Kidney epithelial cell (primary cell): ENCODE measurements around a stretch of chr22.

DNA sequence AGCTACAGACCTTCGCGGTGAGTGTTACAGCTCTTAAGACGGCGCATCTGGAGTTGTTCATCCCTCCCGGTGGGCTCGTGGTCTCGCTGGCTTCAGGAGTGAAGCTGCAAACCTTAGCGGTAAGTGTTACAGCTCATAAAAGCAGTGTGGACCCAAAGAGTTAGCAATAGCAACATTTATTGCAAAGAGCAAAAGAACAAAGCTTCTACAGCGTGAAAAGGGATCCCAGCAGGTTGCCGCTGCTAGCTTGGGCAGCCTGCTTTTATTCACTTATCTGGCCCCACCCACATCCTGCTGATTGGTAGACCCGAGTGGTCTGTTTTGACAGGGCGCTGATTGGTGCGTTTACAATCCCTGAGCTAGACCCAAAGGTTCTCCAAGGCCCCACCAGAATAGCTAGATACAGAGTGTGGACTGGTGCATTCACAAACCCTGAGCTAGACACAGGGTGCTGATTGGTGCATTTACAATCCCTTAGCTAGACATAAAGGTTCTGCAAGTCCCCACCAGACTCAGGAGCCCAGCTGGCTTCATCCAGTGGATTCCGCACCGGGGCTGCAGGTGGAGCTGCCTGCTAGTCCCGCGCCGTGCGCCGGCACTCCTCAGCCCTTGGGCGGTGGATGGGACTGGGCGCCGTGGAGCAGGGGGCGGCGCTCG lies 725.4 kb downstream of the TBC1D22A start:
- RAMPAGE, long total RNA, result no peak
- RRBS, result no CpG with 5 or more reads among the region's 26 CpGs

DNA sequence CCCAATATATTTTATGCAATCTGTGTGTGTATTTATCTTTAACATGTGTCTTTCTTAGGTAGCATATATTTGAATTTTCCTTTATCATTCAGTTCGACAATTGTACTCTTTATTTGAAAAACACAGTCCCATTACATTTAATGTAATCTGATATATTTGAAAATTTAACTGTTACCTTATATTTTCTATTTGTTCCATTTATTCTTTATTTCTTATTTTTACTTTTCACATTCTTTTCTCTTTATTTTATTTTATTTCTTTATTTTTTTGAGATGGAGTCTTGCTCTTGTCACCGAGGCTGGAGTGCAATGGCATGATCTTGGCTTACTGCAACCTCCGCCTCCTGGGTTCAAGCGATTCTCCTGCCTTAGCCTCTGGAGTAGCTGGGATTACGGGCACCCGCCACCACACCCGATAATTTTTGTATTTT lies 785.6 kb upstream of the TAFA5 start:
- RAMPAGE, long total RNA, result no peak
- RRBS, result no CpG with 5 or more reads among the region's 7 CpGs

DNA sequence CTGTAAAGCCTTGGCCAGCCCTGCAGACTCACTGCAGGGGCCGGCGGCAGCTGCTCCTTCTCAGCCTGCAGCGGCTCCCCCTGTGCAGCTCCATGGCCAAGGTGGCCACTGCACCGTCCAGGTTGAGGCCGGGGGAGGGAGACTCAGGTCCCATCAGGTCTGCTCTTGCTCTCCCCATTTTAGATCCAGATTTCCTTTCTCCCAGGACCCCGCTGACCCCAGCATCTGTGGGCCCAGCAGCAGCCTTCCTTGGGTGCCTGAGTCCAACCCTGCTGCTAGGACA lies 122.7 kb upstream of the TAFA5 start:
- RAMPAGE, long total RNA, result no peak
- RRBS, result no CpG with 5 or more reads among the region's 6 CpGs

DNA sequence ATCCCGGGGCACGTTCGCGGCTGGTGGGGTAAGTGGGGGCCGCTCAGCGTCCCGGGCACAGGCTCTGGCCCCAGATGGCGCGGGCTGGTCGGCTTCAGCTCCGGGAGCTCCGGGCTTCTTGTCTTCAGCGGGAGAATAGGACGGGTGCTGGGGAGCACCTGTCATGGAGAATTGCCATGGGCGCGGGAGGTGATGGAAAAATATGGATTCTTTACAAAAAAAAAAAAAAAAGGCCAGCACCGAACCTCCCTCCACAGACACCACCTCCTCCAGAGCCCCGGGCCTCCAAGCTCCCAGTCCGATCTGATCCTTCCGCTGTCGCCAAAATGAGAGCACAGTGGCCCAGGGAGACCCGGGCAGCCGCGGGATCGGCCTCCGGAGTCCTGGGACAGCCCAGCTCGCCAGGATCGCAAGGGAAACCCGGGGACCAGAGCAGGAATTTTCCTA lies 1.2 kb downstream of the TAFA5 start:
- RAMPAGE, long total RNA, result no peak
- RRBS, result 2% methylated on average over 19 of the region's 29 CpGs

DNA sequence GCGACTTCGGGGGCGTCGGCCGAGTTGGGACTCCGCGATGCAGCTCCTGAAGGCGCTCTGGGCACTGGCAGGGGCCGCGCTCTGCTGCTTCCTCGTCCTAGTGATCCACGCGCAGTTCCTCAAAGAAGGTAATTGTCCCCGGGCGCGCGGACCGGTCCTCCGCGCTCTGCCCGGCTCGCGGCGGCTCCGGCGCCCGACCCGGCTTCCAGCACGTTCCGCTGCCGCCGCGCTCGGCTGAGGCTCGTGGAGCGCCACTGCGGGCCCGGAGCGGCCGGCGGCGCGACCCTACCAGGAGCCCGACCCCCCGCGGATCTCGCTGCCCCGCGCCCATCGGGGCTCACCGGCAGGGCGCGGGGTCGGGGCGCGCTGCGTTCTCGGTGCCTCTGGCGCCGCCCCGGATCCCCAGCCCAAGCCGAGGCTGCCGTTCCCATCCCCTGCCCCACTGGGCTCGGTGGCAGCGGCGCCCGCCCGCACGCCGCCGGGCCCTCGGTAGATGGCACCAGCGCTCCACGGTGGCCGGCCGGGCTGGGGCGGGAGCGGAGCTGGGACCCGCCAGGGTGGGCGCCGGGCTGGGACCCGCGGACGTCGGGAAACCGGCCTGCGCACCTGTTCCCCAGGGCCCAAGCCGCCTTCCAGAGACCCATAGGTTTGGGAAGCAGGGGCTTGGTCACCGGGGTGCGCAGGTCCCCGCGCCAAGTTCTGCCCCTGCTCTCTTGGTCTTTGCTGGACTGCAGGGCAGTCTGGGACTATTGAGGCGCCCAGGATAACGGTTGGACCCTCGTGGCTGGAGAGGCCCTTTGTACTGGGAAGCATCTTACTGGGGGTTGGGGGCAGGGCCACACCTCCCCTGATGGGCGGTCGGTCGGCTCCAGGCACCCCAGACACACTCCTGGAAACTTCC lies 87.3 kb downstream of the TAFA5 start:
- RAMPAGE, long total RNA, result no peak
- RRBS, result 1% methylated on average over 56 of the region's 98 CpGs

DNA sequence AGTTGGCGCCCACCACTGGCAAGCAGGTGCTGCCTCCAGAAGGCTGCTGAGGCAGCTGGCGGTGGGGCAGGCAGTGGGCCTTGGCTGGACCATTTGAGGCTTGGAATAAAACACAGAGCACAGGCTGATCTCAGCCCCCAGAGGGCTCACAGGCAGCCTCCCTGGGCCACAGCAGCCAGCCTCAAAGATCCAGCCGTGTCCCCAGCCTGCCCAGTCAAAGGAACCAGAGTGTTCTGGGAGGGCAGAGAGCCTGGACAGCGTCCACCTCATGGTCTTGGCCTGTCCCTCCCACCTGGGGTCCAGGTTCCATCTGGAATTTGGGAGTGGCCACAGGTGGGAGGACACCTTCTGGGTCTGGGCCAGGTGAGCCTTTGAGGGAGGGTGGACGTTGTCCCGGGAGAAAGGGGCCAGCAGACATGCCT lies 186.6 kb downstream of the TAFA5 start:
- RAMPAGE, long total RNA, result no peak
- RRBS, result no CpG with 5 or more reads among the region's 6 CpGs

- RAMPAGE, long total RNA, result no peak
- RRBS, result no CpG with 5 or more reads among the region's 21 CpGs
Observed at GRCh38 chr22:49017331-49018088, 528.2 kb downstream of the TAFA5 start.

- RAMPAGE, long total RNA, result no peak
- RRBS, result no CpG with 5 or more reads among the region's 16 CpGs
Observed at GRCh38 chr22:49119573-49120124, 630.3 kb downstream of the TAFA5 start.

DNA sequence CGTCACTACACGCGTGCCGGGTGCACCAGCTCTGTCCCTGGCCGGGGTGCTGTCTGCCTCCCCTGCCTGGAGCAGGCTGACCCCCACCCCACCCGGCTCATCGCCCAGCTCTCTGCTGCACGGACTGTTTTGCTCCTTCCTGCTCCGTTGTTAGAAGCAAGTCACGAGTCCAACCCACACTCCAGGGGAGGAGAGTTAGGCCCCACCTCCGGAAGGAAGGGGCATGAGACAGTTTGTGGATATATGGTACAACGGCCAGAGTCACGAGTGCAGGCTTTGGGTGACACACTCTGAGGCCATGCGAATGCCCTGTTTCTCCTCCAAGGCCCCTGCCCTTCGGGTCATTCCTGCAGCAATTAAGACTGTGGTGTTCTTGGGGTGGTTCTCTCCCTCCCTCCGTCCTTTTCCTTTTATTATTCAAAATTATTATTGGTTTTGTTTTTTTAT lies 364.8 kb downstream of the BRD1 start:
- RAMPAGE, long total RNA, result no peak
- RRBS, result 82% methylated on average over 6 of the region's 16 CpGs

GRCh38 chr22:49605472-49605719 lies 222.3 kb downstream of the BRD1 start:
- RAMPAGE, long total RNA, result no peak

- RAMPAGE, long total RNA, result no peak
- RRBS, result no CpG with 5 or more reads among the region's 10 CpGs
Observed at GRCh38 chr22:49761232-49761742, 66.4 kb downstream of the BRD1 start.

DNA sequence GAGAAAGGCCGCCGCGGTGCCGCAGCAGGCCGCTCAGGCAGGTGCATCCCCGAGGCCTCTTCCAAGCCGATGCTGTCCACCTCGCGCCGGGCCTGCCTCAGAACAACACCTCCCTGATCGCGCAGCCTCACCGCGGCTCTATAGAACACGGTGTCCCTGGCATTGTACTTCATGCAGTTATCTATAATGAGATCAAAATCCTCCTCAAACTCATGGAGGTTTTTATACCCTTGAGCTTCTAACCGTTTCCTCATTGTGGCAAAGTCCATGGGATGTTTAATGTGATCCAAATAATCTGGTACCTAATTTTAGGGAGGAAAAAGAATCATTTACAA lies 29.9 kb downstream of the BRD1 start:
- RAMPAGE, long total RNA, result no peak
- RRBS, result no CpG with 5 or more reads among the region's 16 CpGs

- RAMPAGE, long total RNA, result no peak
- RRBS, result 2% methylated on average over 5 of the region's 17 CpGs
Observed at GRCh38 chr22:49825961-49826369, 1.7 kb downstream of the BRD1 start.

- RAMPAGE, long total RNA, result no peak
- RRBS, result 11% methylated on average over 7 of the region's 26 CpGs
Observed at GRCh38 chr22:49828024-49828702, 490 bp upstream of the BRD1 start.

DNA sequence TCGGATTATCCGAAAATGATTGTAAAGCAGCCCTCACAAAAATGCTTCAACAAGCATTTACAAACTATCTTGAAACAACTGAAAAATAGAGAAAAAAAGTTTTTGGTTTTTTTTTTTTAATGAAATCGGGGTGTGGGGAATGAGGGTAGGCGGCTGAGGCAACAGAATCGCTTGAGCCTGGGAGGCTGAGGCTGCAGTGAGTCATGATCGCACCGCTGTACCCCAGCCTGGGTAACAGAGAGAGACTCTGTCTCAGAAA lies 11.6 kb upstream of the BRD1 start:
- RAMPAGE, long total RNA, result no peak
- RRBS, result no CpG with 5 or more reads among the region's 7 CpGs

DNA sequence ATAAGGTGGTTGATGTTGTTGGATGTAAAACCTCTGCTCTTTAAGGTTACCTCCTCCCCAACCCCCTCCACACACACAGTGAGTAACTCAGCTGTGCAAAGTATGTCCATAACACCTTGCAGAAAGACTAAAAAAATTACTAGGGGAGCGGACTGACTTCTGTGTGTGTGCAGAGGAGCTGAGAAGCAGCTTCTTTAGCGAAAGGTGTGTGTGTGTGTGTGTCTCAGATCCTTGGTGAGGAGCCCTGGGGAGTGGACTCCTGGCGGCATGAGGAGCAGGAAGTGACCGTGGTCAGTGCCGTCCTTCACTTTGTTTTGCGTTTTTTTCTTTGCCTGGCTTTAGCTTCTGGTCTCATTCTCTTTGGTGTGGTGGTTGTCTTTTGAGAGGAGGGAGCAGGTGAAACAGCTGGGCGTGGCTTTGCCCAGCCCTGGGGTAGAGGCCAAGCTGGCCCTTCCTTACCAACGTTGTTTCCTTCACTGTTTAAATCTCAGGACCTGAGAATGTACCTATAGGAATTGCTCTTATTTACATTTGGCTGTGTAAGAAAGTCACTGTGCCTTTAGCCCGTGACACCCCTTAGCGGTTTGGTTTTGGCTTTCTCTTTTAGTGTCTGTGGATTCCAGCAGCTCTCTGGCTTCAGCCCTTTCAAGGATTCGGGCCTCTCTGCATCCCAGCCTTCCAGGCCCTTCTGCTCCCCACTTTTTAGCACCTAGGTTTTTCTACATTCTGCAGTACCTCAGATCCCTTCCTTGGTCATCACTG lies 1.9 kb downstream of the ZBED4 start:
- RAMPAGE, long total RNA, result no peak
- RRBS, result no CpG with 5 or more reads among the region's 11 CpGs

DNA sequence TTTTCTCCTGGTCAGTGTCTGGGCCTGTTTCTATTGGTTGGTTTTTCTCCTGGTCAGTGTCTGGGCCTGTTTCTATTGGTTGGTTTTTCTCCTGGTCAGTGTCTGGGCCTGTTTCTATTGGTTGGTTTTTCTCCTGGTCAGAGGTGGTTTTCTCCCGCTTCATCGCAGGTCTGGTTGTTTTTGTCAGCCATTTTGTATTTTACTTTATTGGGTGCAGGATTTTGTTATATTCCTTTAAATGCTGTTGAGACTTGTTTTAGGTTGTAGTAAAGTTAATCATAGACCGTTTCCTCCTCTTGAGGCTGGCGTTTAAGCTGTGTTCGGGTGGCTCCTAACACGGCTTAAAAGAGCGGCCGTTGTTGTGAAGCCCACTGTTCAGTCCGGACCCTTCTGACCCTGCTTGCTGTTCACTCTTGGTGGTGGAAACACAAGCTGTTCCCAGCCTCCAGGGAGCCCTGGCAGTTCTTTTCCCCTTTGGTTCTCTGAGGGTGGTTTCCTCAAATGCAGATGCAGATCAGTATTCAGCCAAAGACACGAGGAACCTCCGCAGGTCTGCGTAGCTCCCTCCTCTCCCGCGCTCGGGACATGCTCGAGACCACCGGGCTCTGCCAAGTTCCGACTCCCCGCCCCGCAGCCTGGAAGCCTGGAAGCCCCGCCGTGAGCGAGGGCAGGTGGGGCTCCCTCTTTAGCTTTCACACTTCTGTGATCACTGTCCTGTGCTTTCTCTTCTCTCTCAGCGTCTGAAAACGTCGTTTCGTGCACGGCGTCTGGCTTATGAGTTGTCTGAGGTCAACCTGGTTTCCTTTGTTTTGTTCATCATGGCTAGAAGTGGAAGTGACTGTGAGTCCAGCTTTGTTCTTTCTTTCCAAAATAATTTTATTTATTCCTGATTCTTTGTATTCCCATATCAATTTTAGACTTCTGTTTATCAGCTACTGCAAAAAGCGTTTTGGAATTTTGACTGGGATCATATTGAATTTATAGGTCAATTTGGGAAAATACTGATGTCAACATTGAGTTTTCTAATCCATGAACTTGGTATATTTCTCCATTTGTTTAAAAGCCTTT lies 26.5 kb downstream of the ZBED4 start:
- RAMPAGE, long total RNA, result no peak
- RRBS, result no CpG with 5 or more reads among the region's 30 CpGs

GRCh38 chr22:49946552-49947031 lies 14.0 kb upstream of the PIM3 start:
- RAMPAGE, long total RNA, result no peak
- RRBS, result 93% methylated on average over 4 of the region's 10 CpGs

DNA sequence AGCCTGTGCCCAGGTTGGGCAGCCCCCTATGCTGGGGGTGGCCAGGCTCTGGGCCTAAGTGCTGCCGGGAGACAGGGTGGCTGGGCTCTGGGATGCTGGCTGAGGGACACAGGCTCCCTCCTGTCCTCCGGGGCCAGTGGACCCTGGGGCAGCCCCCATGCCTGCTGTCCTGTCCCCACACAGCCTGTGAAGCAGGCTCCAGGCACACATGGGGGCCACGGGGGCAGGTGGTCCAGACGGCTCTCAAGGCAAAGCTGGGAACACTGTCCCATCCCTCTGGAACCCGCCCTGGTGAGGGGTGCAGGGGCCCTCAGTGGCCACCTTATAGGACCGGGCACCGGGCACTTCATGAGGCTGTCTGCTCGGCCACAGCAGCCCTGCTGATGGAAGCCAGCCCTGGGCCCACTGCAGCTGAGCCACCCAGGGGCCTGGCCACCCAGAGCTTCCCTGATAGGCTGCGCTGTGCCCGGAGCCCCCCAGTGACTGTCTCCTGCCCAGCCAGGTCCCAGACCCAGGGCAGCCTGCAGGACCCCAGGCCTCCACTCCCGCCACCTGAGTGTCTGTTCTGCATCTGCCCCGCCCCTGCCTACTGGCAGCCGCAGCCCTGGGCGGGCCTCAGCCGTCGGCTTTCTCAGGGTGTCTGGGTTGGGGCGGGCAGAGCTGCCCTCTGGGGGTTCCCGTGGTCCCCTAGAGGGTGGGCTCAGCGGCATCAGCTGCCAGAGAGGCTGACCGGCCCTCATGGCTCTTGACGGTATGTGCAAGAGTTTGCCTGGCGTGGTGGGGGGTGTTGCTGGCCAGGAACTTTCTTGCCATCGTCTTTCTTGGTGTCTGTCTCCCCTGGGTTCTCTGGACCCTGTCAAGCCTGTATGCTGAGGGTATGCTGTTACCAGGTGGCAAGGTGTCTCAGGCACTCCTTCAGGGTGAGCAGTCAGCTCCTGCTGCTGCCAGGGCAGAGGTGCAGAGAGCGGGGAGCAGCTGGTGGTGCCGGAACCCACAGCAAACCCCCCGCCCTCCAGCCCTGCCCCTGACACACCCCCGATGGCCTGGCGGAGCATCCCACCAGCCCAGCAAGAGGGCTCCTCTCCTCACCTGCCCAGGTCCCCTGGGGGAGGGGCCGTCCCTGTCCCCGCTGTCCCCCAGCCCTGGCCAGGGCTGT lies 12.4 kb upstream of the PIM3 start:
- RAMPAGE, long total RNA, result no peak
- RRBS, result 83% methylated on average over 2 of the region's 30 CpGs

DNA sequence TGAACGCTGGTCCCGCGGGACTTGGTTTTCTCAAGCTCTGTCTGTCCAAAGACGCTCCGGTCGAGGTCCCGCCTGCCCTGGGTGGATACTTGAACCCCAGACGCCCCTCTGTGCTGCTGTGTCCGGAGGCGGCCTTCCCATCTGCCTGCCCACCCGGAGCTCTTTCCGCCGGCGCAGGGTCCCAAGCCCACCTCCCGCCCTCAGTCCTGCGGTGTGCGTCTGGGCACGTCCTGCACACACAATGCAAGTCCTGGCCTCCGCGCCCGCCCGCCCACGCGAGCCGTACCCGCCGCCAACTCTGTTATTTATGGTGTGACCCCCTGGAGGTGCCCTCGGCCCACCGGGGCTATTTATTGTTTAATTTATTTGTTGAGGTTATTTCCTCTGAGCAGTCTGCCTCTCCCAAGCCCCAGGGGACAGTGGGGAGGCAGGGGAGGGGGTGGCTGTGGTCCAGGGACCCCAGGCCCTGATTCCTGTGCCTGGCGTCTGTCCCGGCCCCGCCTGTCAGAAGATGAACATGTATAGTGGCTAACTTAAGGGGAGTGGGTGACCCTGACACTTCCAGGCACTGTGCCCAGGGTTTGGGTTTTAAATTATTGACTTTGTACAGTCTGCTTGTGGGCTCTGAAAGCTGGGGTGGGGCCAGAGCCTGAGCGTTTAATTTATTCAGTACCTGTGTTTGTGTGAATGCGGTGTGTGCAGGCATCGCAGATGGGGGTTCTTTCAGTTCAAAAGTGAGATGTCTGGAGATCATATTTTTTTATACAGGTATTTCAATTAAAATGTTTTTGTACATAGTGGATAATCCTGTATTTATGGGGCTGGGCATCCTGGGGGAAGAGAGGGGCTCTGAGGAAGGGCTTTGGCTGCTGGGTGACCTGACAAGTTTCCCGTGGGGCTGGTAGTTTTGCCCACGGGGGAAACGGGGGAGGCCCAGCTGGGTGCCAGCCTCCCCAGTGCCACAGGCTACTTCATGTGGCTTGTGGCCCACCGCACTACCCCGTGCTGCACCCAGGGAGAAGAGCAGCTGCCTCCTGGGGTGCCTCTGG lies 3.0 kb downstream of the PIM3 start:
- RAMPAGE, long total RNA, result no peak
- RRBS, result 74% methylated on average over 5 of the region's 40 CpGs